Melanocyte of skin (primary cell): ENCODE measurements around a stretch of chr10.

DNA sequence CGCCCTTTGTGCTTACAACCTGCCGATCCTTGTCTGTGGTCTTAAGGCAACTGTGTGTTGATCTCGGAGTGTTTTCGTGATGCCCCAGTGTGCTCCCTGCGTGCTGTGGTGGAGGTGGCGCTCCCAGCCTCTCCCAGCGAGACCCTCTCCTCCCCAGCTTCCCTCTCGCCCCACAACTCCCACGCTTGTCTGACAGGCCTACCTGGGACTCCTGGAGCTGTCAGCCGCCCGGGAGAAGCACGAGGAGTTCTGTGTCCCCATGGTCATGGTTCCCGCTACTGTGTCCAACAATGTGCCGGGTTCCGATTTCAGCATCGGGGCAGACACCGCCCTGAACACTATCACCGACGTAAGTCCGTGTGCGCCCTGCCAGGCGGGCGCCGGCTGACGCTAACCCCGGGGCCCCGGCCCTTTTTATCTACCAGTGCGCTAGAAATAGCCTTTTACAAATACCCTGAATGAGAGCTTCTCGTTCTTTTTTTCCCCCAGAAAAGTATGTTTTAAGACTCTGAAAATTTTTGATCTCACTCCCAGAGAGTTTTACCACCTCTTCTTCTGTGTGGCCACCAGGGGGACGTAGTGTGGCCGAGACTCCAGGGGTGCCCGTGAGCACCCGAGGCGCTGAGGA lies 52.5 kb downstream of the PFKP start:
- CAGE, long polyA plus RNA, 2 experiments, result no peak in any of the 2 experiments

GRCh38 chr10:3435452-3436217 lies 263.1 kb upstream of the PITRM1 start:
- CAGE, long polyA plus RNA, 2 experiments, result no peak in any of the 2 experiments

GRCh38 chr10:3473188-3473614 lies 300.6 kb upstream of the PITRM1 start:
- CAGE, long polyA plus RNA, 2 experiments, result no peak in any of the 2 experiments

- CAGE, long polyA plus RNA, 2 experiments, result no peak in any of the 2 experiments
Measured at GRCh38 chr10:3525882-3526347, 259.1 kb downstream of the KLF6 start.

- CAGE, long polyA plus RNA, 2 experiments, result no peak in any of the 2 experiments
Measured at GRCh38 chr10:3567397-3567750, 217.6 kb downstream of the KLF6 start.

DNA sequence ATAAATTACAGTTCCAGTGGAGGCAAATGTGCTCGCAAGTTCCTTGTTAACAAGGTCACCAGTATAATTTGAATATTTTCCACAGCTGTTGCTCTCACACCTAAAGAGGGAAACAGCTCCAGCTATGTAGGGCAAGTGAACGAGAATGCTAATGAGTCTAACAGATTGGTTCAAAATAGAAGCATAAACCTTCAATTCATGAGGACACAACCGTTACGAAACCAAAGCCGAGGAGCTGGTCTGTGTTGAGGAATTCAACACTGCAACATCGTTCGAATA lies 161.3 kb downstream of the KLF6 start:
- CAGE, long polyA plus RNA, 2 experiments, result no peak in any of the 2 experiments

GRCh38 chr10:3754809-3755460 lies 30.1 kb downstream of the KLF6 start:
- CAGE, long polyA plus RNA, 2 experiments, result no peak in any of the 2 experiments

- CAGE, long polyA plus RNA, 2 experiments, result no peak in any of the 2 experiments
Measured at GRCh38 chr10:3775902-3776313, 9.1 kb downstream of the KLF6 start.

DNA sequence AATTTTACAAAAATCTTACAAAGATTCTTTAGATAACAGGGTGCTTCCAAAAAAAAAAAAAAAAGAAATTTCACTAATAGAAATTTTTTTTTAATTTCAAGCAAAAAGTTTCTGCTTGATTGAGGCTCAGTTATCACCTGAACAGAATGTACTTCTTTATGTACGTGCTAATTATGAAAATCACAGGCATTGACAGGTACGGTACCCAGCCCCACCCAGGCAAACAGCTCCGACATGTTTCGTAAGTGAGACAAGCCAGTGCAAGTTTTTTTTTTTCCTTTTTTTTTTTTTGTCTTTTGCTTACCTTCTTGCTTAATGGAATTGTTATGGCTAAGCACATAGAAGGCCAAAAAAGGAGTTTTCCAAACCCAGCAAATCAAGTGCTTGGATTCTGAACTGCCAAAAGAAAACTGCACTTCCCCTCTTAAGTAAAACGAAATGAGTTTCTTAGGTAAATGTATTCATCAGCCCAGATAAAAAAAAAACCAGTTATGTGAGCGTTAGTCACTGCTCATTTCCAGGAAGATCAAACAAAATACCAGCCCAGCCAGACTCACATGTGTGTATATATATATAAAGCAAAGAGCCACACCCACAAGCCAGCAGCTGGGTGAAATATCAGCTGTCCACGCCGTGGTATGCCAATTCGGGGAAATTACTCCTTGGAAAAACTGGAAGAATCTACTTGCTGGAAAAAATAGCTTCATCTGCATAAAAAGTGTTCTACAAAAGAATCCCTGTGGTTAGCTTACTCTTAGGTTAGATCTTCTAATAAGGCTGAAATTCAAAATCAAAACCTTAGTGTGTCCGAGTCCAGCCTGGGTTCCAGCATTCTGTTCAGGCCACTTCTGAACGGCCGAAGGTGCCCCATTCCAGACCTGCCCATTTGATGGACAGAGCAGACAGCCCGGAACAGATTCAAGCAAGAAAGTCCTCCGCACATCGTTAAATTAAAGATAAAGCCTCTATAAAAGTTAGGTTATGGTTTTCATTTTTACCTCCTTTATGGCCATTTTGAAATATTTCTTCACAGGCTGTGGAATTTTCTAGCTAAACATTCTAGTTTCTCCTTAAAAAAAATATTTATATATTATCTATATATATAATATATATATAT lies 8.0 kb downstream of the KLF6 start:
- CAGE, long polyA plus RNA, 2 experiments, result no peak in any of the 2 experiments

GRCh38 chr10:3786281-3787155 lies 1.5 kb upstream of the KLF6 start:
- CAGE, long polyA plus RNA, 2 experiments, result no peak in any of the 2 experiments

GRCh38 chr10:3787609-3788415 lies 2.8 kb upstream of the KLF6 start:
- CAGE, long polyA plus RNA, 2 experiments, result no peak in any of the 2 experiments

DNA sequence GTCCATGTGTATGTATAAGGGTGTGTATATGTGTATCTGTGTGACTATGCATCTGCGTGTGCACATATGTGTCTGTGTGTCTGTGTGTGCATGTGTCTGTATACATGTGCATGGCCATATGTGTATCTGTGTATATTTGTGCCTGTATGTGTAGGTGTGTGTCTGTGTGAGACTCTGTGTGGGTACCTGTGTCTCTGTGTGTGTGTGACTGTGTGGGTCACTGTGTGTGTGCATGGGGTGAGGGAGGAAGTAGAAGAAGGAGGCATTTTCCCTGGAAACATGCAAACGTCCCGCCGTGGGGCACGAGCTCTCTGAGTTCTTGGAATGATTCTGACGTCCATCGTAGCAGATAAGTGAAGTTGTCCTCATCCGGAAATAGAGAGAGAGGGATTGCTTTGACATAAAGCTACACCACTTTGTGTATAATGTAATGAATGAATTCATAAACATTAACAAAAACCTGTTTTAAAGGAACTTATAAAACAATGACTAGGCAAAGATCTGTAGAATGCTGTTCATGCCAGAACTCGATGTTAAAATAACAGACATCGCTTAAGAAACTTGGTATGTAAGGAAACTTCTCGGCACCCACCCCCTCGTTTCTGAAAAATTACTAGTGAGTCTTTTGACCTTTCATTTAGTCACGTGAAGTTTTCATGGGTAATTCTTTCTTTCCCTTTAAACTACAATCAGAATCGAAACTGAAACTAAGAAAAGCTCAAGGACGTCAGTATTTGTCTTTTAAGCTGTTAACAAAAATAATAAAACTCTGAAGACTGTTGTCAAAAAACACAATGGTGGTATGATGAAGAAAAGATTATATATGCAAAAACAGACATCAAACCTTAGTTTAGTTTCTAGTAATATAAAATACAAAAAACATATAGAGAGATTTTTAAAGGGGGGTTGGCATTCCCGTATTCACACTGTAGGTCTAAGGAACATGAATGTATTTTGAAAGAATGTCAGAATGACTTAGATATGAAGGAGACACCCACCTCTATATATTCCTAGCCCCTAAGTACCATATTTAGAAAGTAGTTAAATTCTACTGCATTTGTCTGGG lies 43.7 kb upstream of the KLF6 start:
- CAGE, long polyA plus RNA, 2 experiments, result no peak in any of the 2 experiments

DNA sequence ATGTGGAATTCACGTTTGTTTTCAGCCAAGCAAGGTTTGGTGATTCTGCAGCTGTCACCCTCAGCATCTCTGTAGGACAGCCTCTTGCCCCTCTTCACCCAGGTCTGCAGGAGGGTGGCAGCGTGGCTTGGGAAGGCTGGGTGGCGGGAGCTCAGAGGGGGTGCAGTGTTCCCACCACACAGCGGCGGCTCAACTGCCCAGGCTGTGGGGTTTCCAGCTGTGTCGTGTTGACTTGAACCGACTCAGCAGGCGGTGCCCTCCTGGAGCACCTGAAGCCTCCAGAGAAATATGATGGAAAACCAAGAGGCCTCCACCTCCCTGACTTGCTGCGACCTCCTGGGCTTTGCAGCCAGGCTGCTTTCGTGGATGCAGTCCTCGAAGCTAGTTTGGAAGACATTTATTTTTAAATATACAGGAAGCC lies 68.0 kb upstream of the KLF6 start:
- CAGE, long polyA plus RNA, 2 experiments, result no peak in any of the 2 experiments

DNA sequence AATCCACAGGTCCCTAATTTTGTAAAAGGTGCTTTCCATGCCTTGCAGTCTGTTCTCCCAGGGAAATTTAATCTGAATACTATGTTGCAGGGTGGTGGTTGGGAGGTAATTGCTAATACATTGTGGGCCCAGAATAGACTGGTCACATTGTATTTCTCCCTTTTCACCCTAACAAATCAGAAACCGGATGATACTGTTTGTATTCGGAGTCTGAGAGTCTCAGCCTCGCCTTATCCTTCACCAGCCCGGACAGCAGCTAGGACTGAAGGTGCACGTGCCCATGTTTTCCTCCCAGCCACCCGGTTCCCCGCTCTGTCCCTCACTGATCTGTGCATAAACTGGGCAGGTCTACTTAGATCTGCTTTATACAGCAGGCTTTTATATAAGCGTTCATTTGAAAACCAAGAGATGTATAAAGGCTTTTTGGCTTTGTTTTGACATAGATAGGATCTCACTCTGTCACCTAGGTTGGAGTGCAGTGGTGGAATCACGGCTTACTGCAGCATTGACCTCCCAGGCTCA lies 69.1 kb upstream of the KLF6 start:
- CAGE, long polyA plus RNA, 2 experiments, result no peak in any of the 2 experiments

GRCh38 chr10:3874775-3875381 lies 89.9 kb upstream of the KLF6 start:
- CAGE, long polyA plus RNA, 2 experiments, result no peak in any of the 2 experiments

DNA sequence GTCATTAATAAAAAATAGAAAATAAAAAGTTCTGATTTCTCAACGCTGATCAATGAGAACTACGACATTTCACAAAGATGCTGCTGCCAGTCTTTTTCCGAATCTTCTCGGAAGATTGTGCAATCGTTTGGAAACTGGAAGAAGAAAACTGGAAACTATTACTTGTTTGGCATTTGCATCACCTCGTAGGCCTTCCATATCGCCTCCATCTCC lies 123.2 kb upstream of the KLF6 start:
- CAGE, long polyA plus RNA, 2 experiments, result no peak in any of the 2 experiments

- CAGE, long polyA plus RNA, 2 experiments, result no peak in any of the 2 experiments
Measured at GRCh38 chr10:4130495-4131243, 345.7 kb upstream of the KLF6 start.

GRCh38 chr10:4217147-4217717 lies 432.2 kb upstream of the KLF6 start:
- CAGE, long polyA plus RNA, 2 experiments, result no peak in any of the 2 experiments

- CAGE, long polyA plus RNA, 2 experiments, result no peak in any of the 2 experiments
Measured at GRCh38 chr10:4498691-4499435, 327.1 kb upstream of the AKR1E2 start.

- CAGE, long polyA plus RNA, 2 experiments, result no peak in any of the 2 experiments
Measured at GRCh38 chr10:4725712-4726473, 100.1 kb upstream of the AKR1E2 start.